Retinal pigment epithelial cell (primary cell): ENCODE measurements around the gene SYT16.

DNA sequence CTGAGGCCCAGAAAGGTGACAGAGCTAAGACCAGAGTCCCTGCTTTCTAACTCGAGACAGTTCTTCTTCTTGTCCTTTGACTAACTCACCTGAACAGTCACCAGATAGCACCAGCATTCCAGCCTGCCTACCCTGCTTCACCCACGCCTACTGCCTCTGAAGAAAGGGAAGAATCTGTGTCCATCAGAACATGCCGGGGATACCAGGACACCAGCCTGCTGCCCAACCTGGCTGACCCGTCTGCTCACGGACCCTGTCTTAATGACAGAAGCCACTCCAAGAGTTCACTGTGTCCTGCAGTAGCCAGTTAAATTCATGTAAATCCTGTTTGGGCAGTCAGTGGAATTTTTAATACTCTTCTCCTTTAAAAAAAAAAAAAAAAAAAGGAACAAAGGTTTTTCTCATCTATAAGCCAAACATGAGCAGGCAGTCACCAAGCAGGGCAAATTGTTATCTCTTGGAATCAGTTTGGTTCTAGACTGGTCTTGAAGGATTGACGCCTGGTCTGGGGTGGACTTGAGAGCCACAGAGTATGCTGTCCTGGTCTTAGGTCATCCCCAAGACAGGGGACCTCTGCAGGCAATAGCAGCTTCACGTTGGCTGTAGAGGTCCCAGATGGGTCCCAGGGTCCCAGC lies 181.2 kb upstream of the HIF1A start:
- RRBS, result no CpG with 5 or more reads among the region's 7 CpGs

DNA sequence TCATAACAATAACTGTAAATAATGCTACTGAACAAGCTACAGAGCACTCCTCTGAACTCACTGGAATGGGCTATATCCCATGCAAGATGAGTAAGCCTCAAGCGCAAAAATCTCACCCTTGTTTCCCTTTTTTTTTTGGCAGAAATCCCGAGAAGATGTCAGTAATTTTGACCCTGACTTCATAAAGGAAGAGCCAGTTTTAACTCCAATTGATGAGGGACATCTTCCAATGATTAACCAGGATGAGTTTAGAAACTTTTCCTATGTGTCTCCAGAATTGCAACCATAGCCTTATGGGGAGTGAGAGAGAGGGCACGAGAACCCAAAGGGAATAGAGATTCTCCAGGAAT lies 145.8 kb upstream of the HIF1A start:
- RRBS, result no CpG with 5 or more reads among the region's 3 CpGs

DNA sequence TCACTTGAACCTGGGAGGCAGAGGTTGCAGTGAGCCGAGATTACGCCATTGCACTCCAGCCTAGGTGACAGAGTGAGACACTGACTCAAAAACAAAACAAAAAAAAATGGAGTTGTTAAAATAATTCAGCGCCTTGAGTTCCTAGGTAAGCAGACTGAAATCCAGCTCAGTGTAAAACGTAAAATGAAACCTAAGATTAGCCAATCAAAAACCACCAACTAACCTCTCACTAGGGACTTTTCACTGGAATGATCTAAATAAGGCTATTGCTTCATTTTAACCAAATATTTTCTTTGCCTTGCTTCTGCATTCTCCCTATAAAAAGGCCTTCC lies 91.6 kb upstream of the HIF1A start:
- RRBS, result no CpG with 5 or more reads among the region's 4 CpGs

- RRBS, result no CpG with 5 or more reads among the region's 6 CpGs
These were observed 1.1 kb downstream of the HIF1A start for GRCh38 chr14:61696471-61696752.

- RRBS, result no CpG with 5 or more reads among the region's 7 CpGs
These were observed 12.6 kb upstream of the SNAPC1 start for GRCh38 chr14:61749275-61750420.

- RRBS, result no CpG with 5 or more reads among the region's 6 CpGs
These were observed 9.6 kb upstream of the SNAPC1 start for GRCh38 chr14:61752501-61753159.

GRCh38 chr14:61771014-61772041 lies 9.1 kb downstream of the SNAPC1 start:
- RRBS, result no CpG with 5 or more reads among the region's 6 CpGs

GRCh38 chr14:61812378-61813019 lies at the start of gene SYT16:
TSS of gene SYT16 (plus strand) at chr14:61812703.
- RRBS, result 3% methylated on average over 18 of the region's 83 CpGs

GRCh38 chr14:62165767-62166146 lies 353.3 kb downstream of the SYT16 start:
- RRBS, result no CpG with 5 or more reads among the region's 7 CpGs

DNA sequence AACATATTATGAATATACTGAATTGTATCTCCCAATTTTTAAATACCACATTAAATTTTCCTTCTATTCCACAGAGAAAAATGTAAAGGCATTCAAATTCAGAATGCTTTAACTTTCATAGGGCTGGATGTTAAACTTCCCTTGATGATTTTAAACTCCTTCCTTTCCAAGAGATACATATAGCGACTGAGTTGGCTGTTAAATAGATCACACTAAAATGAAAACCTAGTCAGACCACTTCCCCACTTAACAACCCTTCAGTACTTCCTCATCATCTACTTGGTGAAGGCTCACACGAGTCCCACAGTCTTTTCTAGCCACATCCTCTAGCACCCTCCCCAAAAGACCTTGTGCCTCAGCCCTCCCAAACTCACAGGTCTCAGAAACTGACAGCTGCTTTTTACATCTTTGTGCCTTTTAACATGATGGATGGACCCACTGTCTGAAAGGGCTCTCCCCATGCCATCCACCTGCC lies 65.0 kb upstream of the GPHB5 start:
- RRBS, result no CpG with 5 or more reads among the region's 2 CpGs

DNA sequence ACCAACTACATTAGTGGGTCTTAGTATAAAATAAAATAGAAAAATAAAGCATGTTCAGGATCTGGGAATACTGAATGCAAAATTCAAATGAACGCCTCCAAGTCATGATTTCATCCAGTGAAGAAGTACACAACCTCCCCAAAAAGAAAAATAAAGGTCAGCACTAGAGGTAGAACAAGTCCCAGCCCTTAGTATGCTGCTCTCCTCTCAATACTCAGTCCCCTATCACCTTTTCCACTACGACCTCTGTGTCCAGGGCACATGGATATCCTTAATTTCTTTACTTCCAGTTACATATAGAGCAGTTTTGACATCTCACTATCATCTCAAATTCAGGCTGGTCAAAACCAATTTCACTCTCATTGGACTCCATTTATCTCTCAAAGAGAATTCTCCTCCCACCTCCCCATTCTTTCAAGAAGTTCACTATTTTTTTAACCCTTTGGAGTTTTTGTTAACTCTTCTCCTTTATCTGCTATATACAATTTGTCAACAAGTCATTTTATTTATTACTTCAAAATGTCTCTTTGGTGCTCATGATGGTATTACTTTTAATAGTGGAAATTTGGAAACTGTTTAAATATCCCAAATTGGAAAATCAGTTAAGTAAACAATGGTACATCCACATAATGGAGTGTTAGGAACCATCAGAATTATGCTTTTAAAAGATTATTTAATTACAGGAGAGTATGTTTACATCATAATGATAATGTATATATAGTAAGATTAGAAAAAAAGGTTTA lies 108.7 kb downstream of the PPP2R5E start:
- RRBS, result no CpG with 5 or more reads among the region's 2 CpGs

DNA sequence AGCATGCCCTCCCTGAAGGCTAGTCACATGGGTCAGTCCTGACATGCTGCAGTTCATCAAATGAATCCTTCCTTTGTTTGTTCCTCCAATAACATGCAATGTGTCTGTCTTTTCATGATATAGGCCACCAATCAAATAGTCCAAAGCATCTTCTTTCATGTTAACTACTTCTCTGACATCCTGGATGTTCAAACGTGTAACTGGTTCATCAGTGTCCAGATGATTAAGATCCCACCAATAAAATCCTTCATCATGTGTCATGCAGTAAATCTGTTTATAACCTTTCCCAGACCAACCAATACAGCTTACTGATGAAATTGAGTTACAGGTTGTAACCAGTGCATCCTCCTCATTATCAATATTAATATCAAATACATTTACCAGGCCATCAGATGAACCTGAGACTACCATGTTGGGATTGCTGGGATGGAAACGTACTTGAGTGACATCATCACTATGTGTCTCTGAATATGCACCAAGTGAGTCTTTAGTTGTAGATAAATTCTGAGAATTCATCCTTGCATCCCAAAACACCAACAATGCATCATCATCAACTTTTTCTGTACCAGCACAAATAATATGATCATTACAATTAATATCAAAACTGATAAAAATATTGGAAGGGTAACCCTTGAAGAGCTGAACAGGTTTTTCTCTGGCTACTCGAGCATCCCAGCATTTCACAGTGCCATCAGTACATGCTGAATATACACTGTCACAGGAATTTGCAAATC lies 42.5 kb downstream of the WDR89 start:
- RRBS, result no CpG with 5 or more reads among the region's 3 CpGs

DNA sequence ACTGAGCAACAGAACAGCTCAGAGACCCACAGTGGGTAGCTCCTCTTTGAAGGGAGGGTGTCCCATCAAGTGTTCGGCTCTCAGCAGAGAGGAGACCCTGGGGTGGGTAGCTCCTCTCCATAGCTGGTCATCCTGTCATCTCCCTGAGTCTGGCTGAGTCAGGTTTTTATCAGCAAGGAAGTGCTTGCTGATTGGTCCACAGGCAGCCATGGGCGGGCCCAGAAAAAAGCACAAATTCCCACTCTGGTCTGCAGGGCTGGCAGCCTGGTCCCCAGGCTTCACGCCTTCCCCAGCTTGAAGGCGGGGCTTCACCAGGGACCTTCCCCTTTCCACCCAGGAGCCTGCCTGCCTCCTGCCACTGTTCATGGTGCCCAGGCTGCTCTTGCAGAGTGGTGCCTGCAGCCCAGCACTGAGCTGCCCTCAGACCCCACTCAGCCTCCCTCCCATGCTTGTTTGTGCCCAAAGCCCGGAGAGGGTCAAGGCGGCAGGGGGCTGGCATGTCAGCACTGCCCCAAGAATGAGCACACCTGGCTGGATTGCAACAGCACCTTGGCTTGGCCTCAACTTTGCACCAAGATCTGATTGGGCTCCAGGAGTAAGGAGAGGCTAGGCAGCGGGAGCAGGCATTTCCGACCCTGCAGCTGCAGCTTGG lies 21.9 kb upstream of the WDR89 start:
- RRBS, result no CpG with 5 or more reads among the region's 8 CpGs

DNA sequence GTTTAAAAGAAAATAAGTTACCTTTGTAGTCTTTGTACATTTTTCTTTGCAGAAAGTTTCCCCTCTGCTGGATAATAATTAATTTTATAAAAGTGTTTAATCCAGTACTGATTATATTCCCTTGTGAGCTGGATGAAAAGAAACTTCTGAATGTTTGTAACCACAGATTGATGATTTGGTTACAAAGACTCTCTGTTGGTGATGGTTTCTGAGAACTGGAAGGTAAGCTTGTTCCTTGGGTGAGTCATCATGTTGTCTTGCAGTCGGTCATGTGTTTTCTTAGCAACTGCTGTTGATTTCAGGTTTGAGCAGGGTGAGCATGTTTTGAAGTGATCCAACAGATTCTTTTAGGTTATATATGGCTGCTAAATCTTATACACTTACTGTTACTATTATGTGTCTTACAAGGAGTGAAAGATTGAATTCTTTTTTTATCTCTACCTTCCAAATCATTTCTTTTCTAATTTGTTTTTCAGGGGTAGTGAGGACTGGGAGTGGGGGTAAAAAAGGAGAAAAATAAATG lies 11.5 kb downstream of the SYNE2 start:
- RRBS, result no CpG with 5 or more reads among the region's 1 CpG

DNA sequence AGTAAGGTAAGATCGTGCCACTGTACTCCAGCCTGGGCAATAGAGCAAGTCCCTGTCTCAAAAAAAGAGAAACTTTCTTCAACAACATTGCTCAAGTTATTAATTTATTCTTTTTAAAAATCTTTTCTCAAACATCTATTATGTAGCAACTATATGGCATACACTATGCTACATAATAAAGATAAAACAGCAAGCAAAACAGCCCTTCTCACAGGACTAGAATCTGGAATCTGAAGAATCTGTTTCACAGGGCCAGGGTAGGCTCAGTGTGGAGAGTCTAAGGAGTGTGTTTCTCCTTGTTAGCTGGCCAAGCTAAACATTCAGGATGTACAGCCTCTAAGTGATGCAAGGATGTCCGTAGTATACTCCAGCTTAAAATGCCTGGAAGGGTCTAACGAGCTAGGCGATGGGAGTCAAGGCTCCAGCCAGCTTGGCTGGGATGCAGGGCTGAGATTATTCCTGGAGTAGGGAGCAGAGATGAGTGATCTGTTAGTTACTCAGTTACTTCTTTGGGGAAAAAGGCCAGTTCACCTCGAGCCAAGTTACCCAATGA lies 40.8 kb downstream of the SYNE2 start:
- RRBS, result no CpG with 5 or more reads among the region's 5 CpGs

GRCh38 chr14:63896072-63896884 lies 43.5 kb downstream of the SYNE2 start:
- RRBS, result no CpG with 5 or more reads among the region's 6 CpGs

DNA sequence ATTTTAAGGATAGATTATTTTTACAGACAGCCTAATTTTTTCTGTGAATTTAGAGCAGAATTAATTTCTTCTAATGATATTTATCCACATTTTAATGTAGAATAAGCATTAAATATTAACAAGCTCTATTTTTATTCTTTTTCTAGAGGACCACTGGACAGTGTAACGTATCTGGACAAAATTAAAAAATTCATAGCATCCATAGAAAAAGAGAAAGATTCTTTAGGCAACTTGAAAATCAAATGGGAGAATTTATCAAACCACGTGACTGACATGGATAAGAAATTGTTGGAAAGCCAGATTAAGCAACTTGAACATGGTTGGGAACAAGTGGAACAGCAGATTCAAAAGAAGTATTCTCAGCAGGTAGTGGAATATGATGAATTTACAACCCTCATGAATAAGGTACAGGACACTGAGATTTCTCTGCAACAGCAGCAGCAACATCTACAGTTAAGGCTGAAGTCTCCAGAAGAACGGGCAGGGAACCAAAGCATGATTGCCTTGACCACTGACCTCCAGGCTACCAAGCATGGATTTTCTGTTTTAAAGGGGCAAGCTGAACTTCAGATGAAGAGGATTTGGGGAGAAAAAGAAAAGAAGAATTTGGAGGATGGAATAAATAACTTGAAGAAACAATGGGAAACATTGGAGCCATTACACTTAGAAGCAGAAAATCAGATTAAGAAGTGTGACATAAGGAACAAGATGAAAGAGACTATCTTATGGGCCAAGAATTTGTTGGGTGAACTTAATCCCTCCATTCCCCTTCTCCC lies 198.8 kb downstream of the SYNE2 start:
- RRBS, result no CpG with 5 or more reads among the region's 3 CpGs

GRCh38 chr14:64114004-64114880 lies 179.9 kb downstream of the ESR2 start:
- RRBS, result no CpG with 5 or more reads among the region's 15 CpGs

GRCh38 chr14:64122962-64123658 lies 171.1 kb downstream of the ESR2 start:
- RRBS, result no CpG with 5 or more reads among the region's 14 CpGs

DNA sequence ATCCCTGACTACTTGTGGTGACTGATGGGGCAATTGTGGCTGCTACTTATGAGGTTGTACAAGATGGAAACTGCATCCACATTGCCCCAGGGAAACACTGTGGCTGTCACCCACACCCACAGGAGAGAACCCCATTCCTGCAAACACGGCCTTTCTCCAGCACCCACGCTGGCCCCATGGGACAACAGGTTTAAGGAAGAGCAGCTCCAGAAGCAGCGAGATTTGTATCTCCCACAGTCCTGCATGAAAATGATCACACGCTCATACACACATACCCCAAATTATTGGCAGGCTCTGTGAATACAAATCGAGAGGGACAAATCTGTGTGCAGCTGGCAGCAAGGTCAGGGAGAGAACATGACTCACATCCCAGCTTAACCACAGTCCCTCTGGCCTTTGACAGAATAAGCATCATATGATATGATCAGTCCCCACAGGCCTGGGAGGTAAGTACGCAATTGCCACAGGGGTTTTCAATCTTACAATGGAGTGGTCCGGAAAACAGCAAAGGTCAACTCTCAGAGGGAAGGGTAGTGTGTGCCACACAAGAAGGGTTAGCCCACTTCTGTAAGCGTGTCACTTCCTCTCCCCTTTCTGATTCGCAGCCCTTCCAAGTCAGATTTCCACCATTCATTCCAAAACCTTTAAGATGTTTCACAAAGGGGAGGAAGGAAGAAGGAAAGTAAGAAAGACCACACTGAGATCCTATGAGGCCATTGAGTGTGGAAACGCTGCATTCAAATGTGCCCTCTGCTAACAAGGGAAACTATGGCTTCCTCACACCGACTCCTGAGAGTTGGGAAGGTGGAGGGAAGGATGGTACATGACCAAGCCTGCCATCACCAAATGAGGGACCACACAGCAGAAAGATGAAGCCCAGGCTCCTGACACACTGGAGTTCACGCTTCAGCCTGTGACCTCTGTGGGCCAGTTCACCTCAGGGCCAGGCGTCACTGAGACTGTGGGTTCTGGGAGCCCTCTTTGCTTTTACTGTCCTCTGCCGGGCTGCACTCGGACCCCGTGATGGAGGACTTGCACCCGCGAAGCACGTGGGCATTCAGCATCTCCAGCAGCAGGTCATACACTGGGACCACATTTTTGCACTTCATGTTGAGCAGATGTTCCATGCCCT lies 61.6 kb downstream of the ESR2 start:
- RRBS, result no CpG with 5 or more reads among the region's 19 CpGs